ENCODE results near the genes OR52B4, TRIM21, OR51A7, HBB, OR52H1, OR52E6 and OR56A1.

DNA sequence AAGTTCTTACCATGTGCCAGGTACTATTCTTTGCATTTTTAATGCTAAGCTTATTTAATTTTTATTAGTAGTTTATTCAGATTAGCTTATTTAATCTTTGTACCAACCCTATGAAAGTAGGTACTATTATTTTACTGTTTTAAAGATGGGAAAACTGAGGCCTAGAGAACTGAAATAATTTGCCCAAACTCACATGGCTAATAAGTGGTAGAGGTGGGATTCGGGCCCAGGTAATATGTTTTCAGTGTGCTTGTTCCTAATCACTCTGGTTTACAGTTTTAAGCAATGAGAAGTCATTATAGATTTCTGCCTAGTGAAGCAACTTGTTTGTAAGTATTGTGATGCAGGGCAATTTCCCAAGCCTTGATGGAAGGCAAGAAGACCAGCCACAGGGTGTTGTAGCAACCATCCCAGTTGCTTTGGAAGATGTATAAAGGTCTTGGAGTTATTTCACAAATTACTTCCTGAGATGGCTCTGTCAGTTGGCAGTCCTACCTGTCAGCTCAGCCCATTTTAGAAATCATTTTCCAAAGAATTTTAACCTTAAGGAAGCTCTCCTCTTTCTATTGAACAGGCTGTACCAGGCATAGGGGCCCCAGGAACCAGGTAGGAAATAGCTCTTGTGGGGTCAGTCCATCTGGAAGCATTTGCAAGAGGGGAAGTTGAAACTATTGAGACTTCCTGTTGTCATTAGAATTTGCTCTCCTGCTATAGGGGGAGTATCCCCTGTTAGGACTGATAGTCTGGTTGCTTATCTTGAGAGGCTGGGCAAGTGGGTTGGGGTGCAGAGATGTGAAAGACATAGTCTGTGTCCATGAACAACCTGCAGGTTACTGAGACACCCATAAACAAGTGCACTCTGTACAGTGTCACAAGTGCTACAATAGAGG, 47.8 kb downstream of the STIM1 start:
- PRO-cap: no peak

- PRO-cap: no peak
Measured at GRCh38 chr11:4368135-4368567, at the start of gene OR52B4. OR52B4 (minus strand) TSS chr11:4368386.

GRCh38 chr11:4393171-4394037, at the start of gene TRIM21:
TRIM21 (minus strand) TSS chr11:4393702.
- PRO-cap: bidirectional peak, plus-strand start at chr11:4393803, minus-strand start at chr11:4393684

- PRO-cap: no peak
Measured at GRCh38 chr11:4459524-4459884, 10.4 kb downstream of the OR52K2 start.

GRCh38 chr11:4903388-4903991, at the start of gene OR51A7:
OR51A7 (plus strand) TSS chr11:4903783.
- PRO-cap: no peak

GRCh38 chr11:5226769-5227193, at the start of gene HBB:
HBB (minus strand) TSS chr11:5227071.
- PRO-cap: no peak

GRCh38 chr11:5247917-5249031, 1.4 kb downstream of the HBG1 start:
- PRO-cap: no peak

- PRO-cap: no peak
Measured at GRCh38 chr11:5383492-5383794, 169 bp upstream of the OR51M1 start.

DNA sequence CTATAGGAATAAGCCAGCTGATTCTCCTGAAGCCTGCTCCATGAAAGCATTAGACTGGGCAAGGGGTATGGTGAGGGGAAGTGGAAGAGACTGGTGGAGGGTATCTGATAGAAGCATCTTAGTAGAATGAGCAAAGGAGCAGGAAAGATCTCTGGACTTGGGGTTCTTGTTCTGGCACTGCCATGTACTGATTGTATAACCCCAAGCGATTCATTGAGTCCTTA, 169 bp downstream of the OR51I2 start:
- PRO-cap: no peak

GRCh38 chr11:5548396-5548694, at the start of gene OR52H1:
OR52H1 (minus strand) TSS chr11:5548540.
- PRO-cap: no peak

DNA sequence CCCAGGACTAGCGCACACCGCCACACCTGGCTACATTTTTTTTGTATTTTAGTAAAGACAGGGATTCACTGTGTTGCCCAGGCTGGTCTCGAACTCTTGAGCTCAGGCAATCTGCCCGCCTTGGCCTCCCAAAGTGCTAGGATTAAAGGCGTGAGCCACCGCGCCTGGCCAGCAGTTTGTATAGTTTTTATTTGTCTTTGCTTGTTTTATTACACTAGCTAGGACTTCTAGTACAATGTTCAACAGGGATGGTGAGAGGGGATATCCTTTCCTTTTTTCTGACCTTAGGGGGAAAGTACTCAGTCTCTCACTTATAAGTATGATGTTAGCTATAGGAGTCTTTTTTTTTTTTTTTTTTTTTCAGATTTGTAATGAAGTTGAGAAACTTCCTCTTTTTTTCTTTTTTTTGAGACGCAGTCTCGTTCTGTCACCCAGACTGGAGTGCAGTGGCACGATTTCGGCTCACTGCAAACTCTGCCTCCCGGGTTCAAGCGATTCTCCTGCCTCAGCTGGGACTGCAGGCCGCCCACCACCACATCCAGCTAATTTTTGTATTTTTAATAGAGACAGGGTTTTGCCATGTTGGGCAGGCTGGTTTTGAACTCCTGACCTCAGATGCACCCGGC, 10.8 kb downstream of the TRIM22 start:
- PRO-cap: no peak

DNA sequence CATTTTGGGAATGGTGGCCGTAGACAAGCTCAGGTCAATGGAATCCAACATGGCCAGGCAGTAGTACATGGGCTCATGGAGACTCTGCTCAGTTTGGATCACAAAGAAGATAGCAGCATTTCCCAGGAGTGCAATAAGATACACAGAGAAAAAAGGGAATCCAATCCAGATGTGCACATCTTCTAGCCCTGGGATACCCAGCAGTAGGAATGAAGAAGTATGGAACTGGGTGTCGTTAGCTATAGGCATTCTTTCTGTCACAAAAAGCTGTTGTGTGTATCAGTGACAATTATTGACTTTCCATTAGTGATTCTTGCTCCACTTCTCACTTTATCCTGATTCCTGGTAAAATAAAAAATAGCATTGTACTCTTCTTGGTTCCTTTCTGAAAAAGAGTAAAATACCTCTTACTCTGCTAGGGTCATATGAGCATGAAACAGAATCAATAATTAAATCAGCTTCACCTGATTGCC, at the start of gene OR52E6:
OR52E6 (minus strand) TSS at position 249 of the 473 bp plus-strand sequence.
- PRO-cap: no peak

DNA sequence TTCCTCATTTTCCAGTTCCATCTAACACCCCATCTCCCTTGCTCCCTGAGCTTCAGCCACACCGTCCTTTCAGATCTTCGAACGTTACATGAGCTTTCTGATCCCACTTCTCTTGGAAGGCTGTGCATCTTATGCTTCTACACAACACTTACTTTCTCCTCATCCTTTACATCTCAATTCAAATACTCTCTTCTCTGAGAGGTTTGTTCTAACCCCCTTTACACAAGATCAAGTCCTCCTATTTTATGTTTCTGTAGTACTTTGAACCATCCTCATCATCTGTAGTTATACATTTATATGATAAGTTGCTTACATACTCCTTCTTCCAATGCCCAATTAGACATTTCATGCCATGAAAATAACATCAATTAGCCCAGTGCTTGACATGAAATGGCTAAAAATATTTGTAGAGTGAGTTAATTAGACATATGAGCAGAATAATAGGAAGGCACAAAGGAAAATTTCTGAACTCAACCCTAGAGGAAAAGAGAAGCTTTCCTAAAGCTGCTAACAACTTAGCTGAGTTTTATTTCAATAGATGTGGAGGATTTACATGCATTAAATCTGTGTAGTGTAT, at the start of gene OR56A1:
OR56A1 (minus strand) TSS at position 209 of the 577 bp plus-strand sequence.
- PRO-cap: no peak

GRCh38 chr11:6211418-6211974, 6.1 kb downstream of the C11orf42 start:
- PRO-cap: no peak

GRCh38 chr11:6214630-6215248, 9.4 kb downstream of the C11orf42 start:
- PRO-cap: no peak

DNA sequence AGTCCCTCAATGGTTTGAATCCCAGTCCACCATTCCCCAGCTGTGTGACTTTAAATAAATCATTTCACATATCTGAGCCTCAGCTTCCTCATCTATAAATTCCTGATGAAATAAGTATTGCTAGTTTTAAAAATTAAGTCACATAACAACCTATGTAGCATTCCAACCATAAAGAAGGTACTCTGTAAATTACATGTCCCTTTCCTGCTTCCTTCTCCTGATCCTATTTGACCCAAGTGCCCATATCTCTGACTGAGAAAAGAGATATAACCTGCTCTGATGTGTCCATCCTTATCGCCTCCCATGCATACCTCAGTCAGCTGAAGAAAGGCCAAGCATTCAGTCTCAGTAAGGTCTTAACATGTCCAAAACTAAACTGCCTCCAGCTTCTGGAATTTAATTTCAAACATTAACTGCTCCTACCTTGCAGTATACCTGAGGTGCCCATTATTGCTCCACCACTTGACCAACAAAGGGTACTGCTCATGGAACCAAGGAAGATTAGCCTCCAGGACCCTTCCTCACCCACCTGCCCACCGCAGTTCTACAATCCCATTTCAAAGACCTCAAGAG, 5.1 kb downstream of the FHIP1B start:
- PRO-cap: no peak

DNA sequence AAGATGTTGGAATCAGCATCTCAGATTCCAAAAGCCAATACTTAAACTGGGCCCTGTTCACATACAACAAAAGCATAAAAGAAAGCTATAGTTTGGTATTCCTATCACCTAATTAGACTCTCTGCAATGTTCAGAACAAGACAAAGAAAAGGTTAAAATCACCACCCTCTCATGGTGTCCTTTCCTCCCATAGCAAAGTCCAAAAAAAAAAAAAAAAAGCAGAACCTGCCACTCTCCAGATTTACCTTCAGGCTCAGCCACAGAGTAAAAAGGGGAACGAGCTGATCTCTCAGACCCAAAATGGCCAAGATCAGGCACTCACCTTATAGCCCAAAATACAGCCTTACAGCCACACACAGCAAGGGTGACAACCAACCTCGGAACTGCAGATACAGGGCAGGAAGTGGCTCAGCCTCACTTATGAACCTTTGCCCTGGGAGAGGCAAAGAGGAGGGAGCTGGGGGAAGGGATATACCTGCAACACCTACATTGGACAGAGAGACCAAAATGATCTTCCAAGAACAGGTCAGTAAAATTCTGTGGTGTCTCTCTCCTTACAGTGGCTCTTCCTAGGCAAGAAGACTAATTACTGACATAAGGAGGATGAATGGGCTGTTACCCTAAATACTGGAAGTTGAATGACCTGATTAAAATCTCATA, 4.5 kb downstream of the FHIP1B start:
- PRO-cap: no peak

- PRO-cap: bidirectional peak, plus-strand start at chr11:6319131, minus-strand start at chr11:6319029; bidirectional peak, plus-strand start at chr11:6319368, minus-strand start at chr11:6319275; bidirectional peak, plus-strand start at chr11:6319582, minus-strand start at chr11:6319475; bidirectional peak, plus-strand start at chr11:6319992, minus-strand start at chr11:6319743
Measured at GRCh38 chr11:6318695-6319860, 1.2 kb downstream of the CAVIN3 start.

- PRO-cap: no peak
Measured at GRCh38 chr11:6627602-6628284, 8.5 kb upstream of the TPP1 start.

- PRO-cap: no peak
Measured at GRCh38 chr11:6678983-6679717, 4.0 kb downstream of the MRPL17 start.